ENCODE measurements around the gene CDPF1.

- RAMPAGE, long total RNA = no peak
- RRBS = 82% methylated on average over 8 of the region's 38 CpGs
Measured at GRCh38 chr22:46078512-46079469, 71.5 kb upstream of the PPARA start.

- RAMPAGE, long total RNA = no peak
- RRBS = 31% methylated on average over 14 of the region's 36 CpGs
Measured at GRCh38 chr22:46088395-46089533, 61.6 kb upstream of the PPARA start.

- RAMPAGE, long total RNA = no peak
- RRBS = no CpG with 5 or more reads among the region's 21 CpGs
Measured at GRCh38 chr22:46096871-46097832, 53.2 kb upstream of the PPARA start.

- RAMPAGE, long total RNA = no peak
- RRBS = 29% methylated on average over 2 of the region's 21 CpGs
Measured at GRCh38 chr22:46105852-46106788, 44.2 kb upstream of the PPARA start.

- RAMPAGE, long total RNA = no peak
- RRBS = 88% methylated on average over 3 of the region's 15 CpGs
Measured at GRCh38 chr22:46108466-46108968, 41.8 kb upstream of the PPARA start.

- RAMPAGE, long total RNA = no peak
- RRBS = no CpG with 5 or more reads among the region's 18 CpGs
Measured at GRCh38 chr22:46126291-46126920, 23.9 kb upstream of the PPARA start.

DNA sequence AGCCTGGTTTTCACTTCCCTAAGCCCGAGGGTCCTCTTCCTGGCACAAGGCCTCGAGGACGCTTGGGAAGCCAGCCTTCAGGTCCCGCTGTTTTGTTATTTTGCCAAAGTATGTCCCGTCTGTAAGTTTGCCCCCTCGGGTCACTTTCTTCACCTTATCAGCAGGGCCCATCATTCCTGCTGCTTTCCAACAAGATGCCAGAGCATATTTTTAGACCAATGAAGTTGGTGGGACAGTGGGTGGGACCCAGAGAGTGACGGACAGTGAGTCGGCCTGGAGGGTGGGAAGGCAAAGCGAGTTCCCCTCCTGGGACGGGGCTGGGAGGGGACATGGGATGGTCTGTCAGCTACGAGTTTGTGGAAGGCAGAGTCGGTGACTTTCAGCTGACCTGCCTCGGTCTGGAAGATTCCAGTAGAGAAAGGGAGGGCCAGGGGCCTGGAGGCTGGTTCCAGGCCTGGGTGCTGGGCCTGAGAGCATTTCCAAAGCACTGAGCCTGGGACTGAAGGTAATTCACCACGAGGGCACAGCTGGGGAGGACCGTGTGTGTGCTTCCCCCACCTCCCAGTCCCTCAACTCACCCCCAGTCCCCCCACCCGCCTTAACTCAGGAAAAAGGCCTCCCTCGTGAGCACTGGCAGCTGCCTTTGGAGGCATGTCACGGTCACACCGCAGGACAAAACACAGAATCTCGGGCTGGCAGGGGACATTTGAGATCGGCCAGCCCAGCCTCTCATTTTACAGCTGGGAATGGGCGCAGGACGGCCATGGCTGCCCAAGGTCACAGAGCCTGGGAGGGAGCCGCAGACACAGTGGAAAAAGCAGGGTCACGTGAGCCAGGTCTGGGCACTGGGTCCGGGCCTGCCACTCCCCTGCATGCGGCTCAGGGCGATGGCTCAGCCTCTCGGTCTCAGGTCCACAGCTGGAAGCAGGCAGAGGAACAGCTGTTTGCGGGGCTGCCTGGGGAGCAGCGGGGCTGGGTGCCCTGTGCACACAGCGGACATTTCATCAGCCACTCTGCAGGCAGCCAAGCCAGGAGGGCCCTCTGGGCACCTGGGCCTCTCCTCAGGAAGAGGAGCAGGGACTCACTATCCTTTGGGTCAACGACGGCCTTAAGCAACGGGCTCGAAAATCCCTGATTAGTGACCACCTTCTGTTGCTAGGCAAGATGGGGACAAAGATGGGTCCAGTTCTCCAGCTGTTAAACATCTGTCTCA is 10.7 kb upstream of the PPARA start:
- RAMPAGE, long total RNA = no peak
- RRBS = no CpG with 5 or more reads among the region's 36 CpGs

- RAMPAGE, long total RNA = no peak
- RRBS = no CpG with 5 or more reads among the region's 6 CpGs
Measured at GRCh38 chr22:46155944-46156569, 5.7 kb downstream of the PPARA start.

GRCh38 chr22:46171948-46172562 is 21.7 kb downstream of the PPARA start:
- RAMPAGE, long total RNA = no peak
- RRBS = 23% methylated on average over 1 of the region's 12 CpGs

- RAMPAGE, long total RNA = no peak
- RRBS = no CpG with 5 or more reads among the region's 20 CpGs
Measured at GRCh38 chr22:46195493-46196231, 45.3 kb downstream of the PPARA start.

GRCh38 chr22:46233357-46233735 is 16.7 kb downstream of the CDPF1 start:
- RAMPAGE, long total RNA = no peak
- RRBS = no CpG with 5 or more reads among the region's 5 CpGs

DNA sequence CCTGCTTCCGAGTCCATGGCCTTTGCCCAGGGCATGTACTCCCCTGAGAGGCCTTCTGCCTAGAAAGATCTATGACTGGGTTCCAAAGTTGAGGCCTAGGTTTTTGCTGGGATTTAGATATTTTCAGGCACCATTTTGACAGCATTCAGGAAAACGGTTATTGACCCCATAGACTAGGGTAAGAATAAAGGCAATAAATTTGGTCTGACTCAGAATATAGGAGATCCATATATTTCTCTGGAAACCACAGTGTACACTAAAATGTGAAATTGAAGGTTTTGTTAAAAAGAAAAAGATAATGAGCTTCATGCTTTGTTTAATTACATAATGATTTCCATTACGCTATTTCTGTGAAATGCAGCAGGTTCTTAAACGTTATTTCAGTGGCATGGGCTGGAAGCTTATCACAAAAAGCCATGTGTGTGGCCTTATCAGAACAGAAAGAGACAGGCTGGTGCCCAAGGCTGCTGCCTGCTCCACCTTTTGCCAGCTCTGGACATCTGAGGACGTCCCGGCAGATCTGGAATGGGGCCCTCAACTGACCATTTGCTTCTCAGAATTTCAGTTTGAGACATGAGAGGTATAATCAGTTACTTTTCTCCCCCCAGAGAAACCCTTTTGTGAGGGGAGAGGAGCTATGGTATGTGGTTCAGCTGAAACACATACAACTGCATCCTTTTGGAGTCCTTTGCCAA is 8.8 kb downstream of the CDPF1 start:
- RAMPAGE, long total RNA = no peak
- RRBS = no CpG with 5 or more reads among the region's 6 CpGs

DNA sequence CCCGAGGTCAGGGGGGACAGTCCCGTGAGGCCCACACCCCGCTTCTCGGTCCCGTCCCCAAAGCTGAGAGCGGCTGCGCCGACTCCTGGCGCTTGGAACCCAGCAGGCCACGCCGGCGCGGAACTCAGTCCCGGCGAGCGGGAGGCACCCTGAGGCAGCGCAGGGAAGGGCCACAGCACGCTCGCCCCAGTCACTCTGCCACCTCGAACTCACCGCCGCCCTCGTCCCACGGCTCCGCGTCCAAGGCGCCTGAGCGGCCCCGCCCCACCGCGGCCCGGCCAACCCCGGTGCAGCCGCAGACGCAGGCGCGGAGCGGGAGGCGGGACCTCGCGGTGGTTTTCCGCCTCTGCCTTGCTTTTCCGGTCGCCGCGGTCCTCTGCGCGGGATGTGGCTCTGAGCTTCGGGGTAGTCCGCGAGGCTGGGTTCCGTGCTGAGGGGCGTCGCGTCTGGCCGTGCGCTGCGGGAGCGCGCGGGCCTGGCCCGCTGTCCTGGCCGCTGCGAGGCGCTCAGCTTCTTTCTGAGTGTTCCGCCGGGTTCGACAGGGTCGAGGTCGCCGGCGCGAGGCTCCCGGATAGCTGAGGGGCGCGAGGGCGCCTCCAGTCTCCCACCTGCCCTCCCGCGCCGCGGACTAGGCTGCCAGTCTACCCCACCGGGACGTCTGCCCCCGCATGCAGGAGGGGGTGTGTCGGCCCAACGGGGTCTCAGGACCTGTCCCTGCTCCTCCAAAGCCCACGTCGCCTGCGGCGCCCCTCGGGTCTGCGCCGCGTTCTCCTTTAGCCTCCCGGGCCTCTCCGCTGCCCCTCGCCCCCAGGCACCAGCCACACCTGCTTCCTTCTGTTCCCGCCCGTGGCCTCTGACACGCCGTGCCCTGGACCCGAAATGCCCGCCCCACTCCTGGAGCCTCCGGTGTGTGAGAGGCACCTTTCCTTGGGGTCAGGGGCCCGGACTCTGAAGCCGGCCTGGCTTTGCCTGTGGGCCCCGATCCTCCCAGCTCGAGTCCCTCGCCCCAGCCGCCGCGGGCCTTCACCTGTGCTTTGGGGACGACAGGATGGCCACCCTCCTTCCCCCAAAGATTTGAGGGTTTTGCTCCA is at the start of gene CDPF1:
Gene CDPF1, minus strand, starts transcription at position 251 of the 1,091 bp plus-strand sequence.
- RAMPAGE, long total RNA = no peak
- RRBS = 2% methylated on average over 22 of the region's 113 CpGs

DNA sequence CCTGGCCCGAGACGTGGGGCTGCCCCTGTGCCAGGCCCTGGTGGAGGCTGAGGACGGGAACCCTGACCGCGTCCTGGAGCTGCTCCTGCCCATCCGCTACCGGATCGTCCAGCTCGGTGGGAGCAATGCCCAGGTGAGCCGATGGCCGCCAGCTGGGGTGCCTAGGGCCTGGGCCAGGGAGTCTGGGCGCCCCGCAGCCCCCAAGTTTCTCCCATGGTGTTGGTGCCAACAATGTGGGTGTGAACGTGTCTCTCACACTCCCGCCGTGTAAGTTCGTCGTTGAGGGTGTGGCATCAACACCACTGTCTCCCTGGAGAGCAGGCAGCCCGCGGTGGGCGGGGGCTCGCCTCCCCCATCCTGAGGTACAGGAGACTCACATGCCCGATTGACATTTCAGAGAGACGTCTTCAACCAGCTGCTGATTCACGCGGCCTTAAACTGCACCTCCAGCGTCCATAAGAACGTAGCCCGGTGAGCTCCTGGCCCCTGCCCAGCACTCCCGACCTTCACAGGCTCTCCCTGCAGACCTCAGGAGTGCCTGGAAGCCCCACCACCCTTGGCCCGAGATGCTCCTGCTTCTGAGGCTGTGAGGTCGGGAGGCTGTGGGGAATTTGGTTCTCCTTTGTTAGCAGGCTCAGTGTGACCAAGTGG is 7.1 kb upstream of the GTSE1 start:
- RAMPAGE, long total RNA = no peak
- RRBS = no CpG with 5 or more reads among the region's 32 CpGs

DNA sequence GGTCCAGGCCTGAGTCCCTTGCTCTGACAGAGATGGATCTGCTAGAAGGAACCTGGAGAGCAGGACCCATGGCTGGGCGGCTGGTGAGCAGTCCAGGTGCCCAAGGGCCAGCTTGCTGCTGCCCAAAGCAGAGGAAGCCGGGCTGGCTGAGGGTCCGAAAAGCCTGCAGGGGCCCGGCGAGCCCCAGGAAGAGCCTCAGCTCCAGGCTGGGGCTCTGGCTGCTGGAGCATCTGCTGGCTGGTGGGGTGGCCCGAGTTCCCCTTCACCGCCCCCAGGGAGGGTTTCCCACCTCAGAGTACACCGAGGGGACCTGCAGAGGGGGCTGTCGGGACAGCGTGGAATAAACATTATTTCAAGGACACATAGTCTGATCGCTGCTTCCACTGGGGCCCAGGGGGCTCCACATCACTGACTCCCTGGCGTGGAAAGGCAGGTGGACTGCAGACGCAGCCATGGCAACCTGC is 21.5 kb downstream of the TRMU start:
- RAMPAGE, long total RNA = no peak
- RRBS = no CpG with 5 or more reads among the region's 13 CpGs

DNA sequence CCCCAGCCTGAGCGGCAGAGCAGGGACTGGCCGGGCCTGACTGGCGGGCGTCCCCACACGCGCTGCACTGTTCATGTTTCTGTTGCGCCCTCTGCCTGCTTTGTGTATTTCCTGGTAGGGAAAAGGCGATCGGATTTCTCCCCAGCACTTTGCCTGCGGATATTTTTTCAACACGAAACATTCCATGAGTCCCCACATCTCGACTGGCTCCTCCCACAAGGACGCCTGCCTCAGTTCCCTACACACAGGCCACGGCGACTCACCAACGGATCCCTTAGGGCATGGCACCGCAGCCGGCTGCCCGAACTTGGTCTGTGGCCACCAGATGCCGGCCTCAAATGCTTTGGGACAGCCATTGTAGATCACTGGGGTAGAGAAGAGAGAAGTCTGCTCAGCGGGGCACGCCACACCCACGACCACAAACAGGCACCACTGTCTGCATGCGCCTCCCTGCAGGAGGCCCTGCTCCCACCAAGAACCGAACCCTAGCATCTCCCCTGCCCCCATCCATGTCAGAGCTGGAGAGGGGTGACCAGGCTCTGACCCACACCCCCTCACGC is 55.5 kb downstream of the TRMU start:
- RAMPAGE, long total RNA = no peak
- RRBS = no CpG with 5 or more reads among the region's 26 CpGs

GRCh38 chr22:46579756-46580279 is 40.4 kb upstream of the GRAMD4 start:
- RAMPAGE, long total RNA = no peak
- RRBS = 85% methylated on average over 2 of the region's 12 CpGs

- RAMPAGE, long total RNA = no peak
- RRBS = 66% methylated on average over 7 of the region's 24 CpGs
Measured at GRCh38 chr22:46584602-46585110, 35.5 kb upstream of the GRAMD4 start.

DNA sequence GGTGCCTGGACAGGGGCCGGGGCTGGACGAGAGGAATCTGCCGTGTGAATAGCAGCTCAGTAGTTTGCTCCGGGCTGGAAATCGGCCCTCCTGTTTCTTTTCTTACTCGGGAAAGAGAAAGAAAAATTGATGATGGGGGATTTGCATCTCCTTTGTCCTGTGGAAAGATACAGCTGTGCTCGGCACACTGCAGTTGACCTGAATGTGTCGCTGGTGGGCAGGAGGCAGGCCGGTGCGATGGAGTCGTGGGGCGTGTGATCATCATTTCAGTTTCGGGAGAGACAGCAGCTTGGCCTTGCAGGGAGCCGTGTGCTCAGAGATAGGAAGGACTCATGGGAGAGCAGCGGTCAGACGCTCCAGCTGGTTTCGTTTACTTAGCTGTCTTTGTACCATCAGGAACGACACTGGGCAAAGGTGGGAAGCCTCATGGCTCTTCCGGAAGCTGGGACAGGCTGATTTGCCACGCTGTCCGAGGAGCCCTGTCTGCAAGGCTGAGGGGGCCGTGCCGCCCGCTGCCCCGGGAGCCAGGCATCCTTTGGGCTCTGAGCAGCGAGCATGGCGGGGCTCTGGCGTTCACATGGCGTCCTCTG is 32.6 kb downstream of the GRAMD4 start:
- RAMPAGE, long total RNA = no peak
- RRBS = 41% methylated on average over 12 of the region's 29 CpGs

GRCh38 chr22:46665159-46665888 is 45.1 kb downstream of the GRAMD4 start:
- RAMPAGE, long total RNA = no peak
- RRBS = 97% methylated on average over 9 of the region's 28 CpGs

All from hepatocyte (in vitro differentiated cells and primary cell).